Mesenchymal stem cell of the bone marrow (primary cell): ENCODE measurements around a stretch of chr6.

DNA sequence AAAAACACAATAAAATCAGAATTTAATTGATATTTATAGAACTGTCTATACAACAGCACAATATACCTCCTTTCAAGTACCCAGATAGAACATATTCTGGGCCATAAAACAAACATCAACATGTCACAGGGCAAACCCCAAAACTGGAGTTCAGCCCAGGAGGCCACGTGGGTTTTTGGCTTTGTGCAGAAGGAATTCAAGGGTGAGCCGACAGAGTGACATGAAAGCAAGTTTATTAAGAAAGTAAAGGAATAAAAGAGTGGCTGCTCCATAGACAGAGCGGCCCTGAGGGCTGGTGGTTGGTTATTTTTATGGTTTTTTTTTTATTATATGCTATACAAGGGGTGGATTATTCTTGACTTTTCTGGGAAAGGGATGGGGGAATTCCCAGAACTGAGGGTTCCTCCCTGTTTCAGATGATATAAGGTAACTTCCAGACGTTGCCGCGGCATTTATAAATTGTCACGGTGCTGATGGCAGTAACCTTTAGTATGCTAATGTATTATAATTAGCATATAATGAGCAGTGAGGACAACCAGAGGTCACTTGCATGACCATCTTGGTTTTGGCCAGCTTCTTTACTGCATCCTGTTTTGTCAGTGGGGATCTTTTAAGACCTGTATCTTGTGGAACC is 5.6 kb downstream of the RAB23 start:
- CAGE, long polyA plus RNA: no peak

DNA sequence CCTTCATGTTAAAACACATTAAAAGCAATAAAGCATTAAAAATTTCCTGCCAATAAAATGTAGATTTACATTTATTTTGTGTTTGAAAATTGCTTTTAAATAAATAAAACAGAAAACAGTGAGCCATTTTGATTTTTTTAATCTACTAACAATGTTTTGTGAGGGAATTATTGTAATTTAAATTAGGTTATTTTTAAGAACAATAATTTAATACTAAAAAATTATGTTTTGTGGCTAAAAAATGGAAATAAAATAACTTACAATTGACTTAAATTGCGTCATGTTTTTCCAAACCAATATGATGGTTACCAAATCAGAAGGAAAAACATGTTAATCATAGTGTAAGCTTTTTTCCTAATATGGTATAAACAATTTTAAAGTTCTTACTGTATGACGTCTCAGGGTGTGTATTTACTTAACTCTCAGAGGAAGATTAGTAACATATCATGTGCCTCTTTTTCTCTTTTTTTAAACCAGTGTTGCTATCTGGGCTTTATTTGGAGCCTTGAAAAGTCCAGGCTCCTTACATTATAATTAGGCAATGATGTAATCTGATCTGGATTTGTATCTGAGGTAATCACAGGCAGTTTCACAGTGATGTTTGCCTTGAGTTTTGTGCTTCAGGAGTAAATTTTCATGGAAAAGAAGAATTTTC is 20.3 kb upstream of the RAB23 start:
- CAGE, long polyA plus RNA: no peak

DNA sequence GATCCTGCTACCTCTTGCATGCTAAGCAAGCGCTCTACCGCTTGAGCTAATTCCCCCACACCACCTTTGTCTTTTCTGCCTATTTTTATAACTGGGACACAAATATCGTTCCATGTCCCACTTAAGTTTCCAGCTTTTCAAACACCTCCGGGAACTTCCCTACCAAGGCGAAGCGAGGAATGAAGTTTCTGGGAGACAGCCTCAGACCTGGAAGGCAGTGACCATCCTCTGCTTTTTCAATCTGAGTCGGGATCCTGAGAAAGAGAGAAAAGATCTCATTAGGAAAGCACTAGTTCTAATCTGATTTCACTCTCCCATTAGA is 498.5 kb downstream of the PRIM2 start:
- CAGE, long polyA plus RNA: no peak

DNA sequence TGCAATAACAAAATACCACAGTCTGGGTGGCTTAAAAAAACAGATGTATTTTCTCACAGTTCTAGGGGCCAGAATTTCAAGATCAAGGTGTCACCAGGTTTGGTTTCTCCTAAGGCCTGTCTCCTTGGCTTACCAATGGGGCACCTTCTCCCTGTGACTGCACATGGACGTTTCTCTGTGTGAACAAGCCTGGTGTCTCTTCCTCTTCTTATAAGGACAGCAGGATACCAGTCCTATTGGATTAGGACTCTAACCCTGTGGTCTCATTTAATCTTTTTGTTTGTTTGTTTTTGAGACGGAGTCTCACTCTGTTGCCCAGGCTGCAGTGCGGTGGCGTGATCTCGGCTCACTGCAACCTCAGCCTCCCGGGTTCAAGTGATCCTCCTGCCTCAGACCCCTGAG is 104.9 kb upstream of the PTP4A1 start:
- CAGE, long polyA plus RNA: no peak

DNA sequence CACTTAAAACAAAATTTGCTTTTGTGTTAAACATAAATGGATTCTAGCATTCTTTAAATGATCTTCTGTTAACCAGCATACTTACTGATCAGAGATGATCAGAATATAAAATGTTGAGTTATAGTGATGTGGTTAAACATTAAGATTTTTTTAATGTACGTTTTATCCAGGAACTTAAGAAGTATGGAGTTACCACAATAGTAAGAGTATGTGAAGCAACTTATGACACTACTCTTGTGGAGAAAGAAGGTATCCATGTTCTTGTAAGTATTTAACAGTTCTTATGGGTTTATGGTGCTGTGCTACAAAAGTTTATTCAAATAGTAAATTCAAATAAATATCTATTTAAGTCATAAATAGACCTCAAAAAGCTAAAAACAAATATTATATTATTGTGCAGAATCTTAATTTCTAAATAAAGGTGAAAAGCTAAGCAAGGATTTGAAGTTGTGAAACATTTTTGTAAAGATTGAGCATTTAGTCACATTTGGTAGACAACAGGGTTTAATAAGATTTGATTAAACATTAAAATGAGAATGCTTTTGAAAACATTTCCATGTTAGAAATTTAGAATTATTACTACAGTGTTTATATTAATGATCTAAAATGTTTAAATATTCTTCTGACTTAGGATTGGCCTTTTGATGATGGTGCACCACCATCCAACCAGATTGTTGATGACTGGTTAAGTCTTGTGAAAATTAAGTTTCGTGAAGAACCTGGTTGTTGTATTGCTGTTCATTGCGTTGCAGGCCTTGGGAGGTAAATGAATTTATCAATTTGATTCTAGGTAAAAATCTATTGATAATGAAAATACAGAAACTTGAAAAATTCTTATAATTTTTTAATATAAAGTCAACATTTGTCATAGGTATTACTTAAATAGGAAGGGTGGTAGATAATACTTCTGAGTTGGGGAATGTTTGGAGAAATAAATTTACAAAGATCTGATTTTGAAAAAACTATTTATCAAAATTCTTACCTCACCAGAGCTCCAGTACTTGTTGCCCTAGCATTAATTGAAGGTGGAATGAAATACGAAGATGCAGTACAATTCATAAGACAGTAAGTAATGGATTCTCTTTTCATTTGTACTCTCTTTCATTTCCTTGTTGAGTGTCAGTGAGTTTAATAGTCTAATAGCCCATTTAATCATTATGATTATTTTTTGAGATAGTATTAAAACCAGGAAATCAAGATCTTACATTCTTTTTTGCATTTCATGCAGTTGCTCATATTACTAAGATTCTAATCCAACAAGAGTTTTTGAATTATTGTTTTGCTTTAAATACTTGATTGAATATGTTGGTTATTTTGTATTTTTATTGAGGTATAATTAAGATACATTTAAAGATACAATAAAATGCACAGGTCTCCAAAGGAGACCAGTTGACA is 6.5 kb downstream of the PTP4A1 start:
- CAGE, long polyA plus RNA: no peak

- CAGE, long polyA plus RNA: no peak
These were observed 25.8 kb downstream of the PTP4A1 start for GRCh38 chr6:63597942-63598539.

DNA sequence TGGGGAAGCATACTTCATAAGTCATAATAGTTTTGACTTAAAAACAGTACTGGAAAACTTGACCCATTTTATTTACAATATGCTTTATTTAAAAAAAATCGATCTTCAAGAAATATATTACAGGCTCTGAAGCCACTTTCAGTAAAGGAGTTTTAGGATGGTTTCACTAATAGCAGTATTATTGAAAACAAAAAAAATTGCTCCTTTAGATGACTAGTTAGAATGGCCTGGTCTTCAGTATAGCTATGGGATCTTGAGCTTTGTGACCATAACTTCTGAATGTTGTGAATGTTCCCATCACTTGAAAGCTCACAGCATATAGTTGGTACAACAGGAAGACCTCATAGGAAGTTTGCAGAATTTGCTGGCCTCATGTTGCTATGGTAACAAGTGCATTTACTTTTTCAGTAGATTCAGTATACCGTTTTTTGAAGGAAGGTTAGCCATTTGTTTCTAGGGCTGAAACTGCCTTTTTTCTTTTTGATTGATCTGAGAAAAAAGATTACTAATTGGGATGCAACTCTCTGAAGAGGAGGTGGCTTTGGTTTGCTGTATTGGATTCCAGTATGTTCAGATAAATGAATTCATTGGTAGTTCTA is 8.2 kb downstream of the PHF3 start:
- CAGE, long polyA plus RNA: no peak

GRCh38 chr6:63732521-63733257 is 97.1 kb downstream of the PHF3 start:
- CAGE, long polyA plus RNA: no peak

DNA sequence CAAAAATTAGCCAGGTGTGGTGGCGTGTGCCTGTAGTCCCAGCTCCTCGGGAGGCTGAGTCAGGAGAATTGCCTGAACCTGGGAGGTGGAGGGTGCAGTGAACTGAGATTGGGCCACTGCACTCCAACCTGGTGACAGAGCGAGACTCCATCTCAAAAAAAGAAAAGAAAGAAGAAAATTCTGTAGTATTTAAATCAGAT is 622.0 kb upstream of the EYS start:
- CAGE, long polyA plus RNA: no peak

- CAGE, long polyA plus RNA: no peak
These were observed 754.2 kb upstream of the ADGRB3 start for GRCh38 chr6:67880594-67881495.

DNA sequence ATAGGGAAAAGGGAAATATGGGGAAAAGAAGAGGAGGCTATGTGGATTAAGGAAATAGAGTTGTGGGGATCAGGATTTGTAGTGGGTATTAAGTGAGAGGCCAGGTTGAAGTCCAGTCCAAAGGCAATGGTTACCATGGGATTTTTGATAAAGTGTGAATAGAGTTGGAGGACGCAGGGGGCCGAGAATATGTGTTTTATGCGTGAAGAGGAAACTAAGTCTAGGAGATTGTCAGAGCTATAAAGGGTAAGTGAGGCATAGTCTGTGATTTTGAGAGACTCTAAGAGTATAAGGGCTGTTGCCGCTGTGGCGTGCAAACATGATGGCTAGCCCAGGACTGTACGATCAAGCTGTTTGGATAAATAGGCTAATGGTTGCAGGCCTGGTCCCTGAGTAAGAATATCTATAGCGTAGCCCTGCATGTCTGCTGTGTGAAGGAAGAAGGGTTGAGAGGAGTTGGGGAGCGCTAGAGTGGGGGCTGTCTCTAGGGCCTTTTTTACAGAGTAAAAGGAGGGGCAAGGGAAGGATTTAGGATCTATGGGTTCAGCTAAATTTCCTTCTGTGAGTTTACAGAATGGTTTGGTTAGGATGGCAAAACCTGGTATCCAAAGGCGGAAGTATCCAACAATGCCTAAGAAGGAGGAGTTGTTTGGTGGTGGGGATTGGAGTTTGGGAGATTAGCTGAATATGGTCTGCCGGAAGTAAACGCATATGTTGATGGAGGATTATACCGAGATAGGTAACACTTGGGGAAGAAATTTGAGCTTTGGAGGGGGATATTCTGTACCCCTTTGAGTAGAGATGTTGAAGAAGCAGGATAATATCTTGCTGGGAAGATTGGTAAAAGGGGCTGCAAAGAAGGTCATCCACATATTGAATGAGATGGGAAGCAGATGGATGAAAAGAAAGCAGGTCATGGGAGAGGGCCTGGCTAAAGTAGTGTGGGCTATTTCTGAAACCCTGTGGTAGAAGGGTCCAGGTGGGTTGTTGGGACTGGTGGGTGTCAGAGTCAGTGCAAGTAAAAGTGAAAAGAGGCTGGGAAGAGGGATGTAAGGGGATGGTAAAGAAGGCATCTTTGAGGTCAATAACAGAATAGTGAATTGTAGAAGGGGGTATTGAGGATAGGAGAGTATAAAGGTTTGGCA is 749.5 kb upstream of the ADGRB3 start:
- CAGE, long polyA plus RNA: no peak

GRCh38 chr6:68039542-68040073 is 595.5 kb upstream of the ADGRB3 start:
- CAGE, long polyA plus RNA: no peak

DNA sequence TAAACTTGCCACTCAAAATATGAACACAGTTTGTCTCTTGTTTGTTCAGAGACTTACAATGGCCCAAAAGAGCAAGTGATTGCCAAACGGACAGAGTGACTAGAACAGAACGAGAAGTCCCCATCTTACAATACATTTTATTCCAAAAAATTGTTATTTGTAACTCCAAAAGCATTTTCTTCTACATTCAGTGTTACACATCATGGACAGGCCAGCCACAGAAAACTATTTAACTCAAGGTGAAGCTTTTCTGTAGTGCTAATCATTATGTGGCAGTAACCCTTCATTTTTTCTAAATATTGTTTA is 340.4 kb downstream of the LMBRD1 start:
- CAGE, long polyA plus RNA: no peak

GRCh38 chr6:69780673-69781274 is 16.0 kb downstream of the LMBRD1 start:
- CAGE, long polyA plus RNA: no peak

GRCh38 chr6:69792302-69792650 is 4.5 kb downstream of the LMBRD1 start:
- CAGE, long polyA plus RNA: no peak

- CAGE, long polyA plus RNA: no peak
These were observed 217.9 kb downstream of the COL19A1 start for GRCh38 chr6:70084298-70084638.

DNA sequence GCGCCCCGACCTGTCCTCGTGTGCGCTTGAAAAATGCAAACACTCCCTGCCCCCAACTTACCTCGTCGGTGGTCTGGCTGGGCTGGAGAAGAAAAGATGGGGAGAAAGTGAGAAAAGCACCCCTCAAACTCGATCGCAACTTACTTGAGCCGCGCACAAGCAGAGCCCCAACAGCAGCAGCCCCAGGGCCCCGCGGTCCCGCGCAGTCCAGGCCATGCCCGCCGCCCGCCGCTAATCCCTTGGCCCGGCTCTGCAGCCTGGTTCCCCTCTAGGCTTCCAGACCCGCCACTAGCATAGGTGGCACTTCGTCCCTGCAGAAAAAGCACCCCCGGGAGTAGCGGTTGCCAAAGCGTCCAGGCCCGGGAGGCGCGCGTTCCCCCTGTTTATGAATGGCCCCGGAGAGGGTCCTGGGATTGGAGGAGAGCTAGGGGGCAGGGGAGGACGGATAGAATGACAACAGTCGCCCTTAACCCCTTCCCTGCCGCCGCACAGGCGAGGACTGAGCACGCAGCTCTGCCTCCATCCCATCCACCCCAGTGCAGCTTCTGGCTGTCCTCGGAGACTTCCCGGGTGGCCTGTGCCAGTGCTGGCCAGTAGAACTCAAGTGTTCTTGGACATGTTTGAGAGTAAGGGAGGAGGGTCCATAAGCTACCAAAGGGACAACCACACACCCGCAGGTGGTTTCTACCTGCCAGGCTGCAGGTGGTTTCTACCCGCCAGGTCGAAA is 19.9 kb downstream of the COL9A1 start:
- CAGE, long polyA plus RNA: no peak

DNA sequence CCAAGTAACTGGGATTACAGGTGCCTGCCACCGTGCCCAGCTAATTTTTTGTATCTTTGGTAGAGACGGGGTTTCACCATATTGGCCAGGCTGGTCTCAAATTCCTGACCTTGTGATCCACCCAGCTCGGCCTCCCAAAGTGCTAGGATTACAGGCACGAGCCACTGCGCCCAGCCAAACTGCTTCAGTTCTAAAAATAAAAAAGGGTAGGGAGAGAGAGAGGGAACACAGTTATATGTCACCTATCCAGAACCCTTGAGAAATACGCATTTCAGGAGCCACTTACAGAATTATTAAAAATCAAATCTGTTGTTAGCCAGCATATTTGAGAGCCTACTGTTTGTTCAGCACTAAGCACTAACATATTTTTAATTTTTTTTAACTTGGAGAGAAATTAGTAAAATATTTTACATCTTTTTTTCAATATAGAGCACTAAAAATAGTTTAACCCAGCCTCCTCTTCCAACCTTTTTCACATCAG is 14.1 kb upstream of the SDHAF4 start:
- CAGE, long polyA plus RNA: no peak

- CAGE, long polyA plus RNA: no peak
These were observed 141.3 kb downstream of the B3GAT2 start for GRCh38 chr6:70815440-70816068.

GRCh38 chr6:71250136-71250817 is 38.3 kb upstream of the OGFRL1 start:
- CAGE, long polyA plus RNA: no peak